Vagina (tissue), 1 donor: ENCODE measurements around a stretch of chr10.

- PRO-cap: no peak
- RAMPAGE, long total RNA: no peak
These were observed 10.7 kb upstream of the FRAT1 start for GRCh38 chr10:97308237-97308871.

GRCh38 chr10:97321798-97322463 lies 2.9 kb downstream of the FRAT1 start:
- PRO-cap: no peak
- RAMPAGE, long total RNA: no peak

DNA sequence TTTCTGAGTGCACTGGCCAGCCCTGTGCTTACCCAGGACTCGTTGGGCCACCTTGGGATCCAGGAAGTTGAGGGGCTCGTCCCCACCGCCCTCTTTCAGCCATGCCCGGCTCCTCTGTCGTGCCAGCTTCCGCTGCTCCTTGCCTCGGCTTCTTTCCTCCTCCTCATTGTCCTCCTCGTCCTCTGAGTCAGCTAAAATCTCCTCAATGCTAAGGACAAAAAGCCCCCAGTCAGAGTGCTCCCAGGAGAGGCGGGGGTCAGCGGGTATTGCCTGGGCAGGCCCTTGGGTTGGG lies 31.8 kb upstream of the FRAT2 start:
- PRO-cap: no peak
- RAMPAGE, long total RNA: no peak

- PRO-cap: no peak
- RAMPAGE, long total RNA: no peak
These were observed 6.3 kb downstream of the PGAM1 start for GRCh38 chr10:97432208-97432730.

DNA sequence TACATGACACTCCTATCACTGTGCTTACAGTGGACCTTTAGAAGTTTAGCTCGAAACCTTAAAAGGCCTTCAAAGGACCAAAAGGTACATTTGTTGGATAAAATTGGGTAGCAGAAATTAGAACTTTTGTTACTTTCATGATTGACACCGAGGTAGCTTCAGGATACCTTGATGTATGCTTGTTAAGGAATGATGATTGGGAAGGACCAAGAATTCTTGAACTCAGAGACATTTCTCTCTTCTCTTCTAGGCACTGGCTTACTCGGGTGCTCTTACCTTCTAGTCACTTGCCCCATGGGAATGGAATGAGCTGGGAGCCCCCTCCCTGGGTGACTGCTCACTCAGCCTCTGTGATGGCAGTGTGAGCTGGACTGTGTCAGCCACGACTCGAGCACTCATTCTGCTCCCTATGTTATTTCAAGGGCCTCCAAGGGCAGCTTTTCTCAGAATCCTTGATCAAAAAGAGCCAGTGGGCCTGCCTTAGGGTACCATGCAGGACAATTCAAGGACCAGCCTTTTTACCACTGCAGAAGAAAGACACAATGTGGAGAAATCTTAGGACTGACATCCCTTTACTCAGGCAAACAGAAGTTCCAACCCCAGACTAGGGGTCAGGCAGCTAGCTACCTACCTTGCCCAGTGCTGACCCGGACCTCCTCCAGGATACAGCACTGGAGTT lies 10.7 kb downstream of the ZDHHC16 start:
- PRO-cap: no peak
- RAMPAGE, long total RNA: no peak

- PRO-cap: bidirectional peak, plus-strand start at chr10:97499662, minus-strand start at chr10:97499500; bidirectional peak, plus-strand start at chr10:97499702, minus-strand start at chr10:97499716; unidirectional peak, minus-strand start at chr10:97499946
- RAMPAGE, long total RNA: no peak
These were observed 791 bp downstream of the UBTD1 start for GRCh38 chr10:97499273-97500157.

- PRO-cap: no peak
- RAMPAGE, long total RNA: no peak
These were observed 11.5 kb upstream of the ANKRD2 start for GRCh38 chr10:97560795-97561681.

DNA sequence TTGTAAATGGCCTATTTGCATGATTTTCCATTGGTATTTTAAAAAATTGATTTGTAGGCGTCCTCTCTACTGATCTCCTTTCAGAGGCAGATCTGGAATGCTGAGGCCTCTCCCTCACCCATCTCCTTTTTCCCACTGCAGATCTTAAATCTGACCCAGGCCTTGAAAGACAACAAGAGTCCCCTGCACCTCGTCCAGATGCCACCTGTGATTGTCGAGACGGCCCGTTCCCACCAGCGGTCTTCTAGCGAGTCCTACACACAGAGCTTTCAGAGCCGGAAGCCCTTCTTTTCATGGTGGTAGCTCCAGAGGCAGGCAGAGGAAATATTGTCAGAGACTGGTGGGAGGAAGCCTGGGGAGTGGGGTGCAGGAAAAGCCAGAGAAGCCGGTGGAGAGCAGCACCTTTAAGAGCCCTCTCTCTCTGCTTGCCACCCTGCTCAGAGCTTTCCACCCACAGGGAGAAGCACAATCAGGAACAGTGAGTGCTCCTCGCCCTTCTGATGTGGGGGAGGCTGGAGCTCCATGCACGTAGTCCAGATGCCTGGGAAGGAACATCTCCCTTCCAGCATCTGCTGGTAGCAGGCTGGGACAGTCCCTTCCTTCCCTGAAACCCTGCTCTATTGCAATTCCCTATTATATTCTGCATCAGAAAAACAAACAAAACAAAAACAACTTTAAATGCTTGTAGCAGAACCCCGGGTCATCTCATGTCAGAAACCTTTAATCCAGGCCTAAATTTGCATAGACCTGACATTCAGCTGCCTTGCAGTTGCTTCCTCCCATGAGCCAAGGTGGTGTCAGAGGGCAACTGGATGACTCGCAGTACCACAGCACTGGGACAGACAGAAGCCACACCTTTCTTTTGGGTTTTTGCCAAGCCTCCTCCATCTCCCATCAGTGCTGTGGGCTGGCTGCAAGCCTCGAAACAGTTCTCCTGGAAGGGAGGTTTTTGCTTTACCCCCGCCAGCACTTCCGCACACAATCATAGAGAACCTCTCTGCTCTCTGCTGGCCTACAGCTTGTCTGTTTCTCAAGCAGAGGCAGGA lies 13.3 kb downstream of the AVPI1 start:
- PRO-cap: bidirectional peak, plus-strand start at position 565 of the sequence, minus-strand start at position 455 of the sequence
- RAMPAGE, long total RNA: no peak

DNA sequence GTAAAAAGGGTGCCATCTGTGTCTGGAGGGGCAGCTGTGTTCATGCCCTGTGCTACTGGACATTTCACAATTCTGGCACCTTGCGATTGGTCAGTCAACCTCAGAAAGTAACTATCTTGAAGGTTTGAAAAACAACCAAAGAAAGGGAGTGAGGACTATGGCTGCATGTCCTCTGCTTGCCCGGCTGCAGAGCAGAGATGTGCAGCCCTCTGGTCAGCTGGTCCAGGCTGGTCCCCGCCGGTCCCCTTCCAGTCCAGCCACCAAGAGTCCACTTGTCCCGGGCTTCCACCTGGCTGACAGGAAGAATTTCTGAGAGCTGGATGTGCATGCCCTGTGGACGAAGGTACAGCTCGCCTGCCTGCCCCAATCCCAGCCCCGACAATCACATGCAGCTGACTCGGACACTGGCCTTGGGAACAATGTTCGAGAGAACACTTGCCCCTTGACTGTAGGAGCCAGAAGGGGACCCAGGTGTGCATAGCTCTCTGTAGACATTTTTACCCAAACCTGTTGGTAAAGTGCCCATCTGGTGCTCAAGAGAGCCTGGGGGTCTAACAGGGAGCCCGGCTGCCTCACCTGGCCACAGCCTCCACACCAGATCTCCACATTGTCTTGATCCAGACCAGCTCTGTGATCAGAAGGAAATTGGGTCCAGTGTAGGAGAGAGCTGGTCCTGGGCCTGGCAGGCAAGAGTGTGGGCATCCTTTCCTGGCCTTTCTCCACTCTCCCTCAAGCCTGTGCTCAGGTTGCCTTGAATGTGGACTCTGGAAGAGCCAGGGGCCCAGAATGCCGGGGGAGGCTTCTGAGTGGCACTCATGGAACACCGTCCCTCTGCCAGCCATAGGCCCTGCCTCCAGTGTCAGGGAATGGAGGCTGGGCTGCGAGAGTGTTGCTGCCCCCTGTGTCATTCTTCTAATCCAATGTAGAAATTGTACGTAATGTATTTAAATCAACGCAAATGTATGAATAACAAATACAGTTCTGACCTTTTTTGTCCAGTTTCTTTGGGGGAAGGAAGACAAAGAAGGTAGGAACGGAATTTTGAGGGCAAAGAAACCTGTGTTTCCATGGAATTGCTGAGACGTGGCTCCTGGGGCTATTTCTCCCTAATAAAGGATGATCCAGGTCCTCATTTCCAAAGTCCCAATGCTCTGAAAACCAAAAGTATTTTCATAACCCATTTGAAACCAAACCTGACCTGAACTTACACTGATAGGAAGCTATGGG lies 11.6 kb downstream of the AVPI1 start:
- PRO-cap: no peak
- RAMPAGE, long total RNA: no peak

- PRO-cap: no peak
- RAMPAGE, long total RNA: no peak
These were observed 5.0 kb downstream of the AVPI1 start for GRCh38 chr10:97681956-97682519.

DNA sequence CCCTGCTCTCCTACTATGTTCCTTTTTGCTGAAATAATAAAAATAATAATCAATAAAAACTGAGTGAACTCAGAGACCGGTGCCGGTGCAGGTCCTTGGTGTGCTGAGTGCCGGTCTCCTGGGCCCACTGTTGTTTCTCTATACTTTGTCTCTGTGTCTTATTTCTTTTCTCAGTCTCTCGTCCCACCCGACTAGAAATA lies 13.0 kb upstream of the MARVELD1 start:
- PRO-cap: no peak
- RAMPAGE, long total RNA: no peak

DNA sequence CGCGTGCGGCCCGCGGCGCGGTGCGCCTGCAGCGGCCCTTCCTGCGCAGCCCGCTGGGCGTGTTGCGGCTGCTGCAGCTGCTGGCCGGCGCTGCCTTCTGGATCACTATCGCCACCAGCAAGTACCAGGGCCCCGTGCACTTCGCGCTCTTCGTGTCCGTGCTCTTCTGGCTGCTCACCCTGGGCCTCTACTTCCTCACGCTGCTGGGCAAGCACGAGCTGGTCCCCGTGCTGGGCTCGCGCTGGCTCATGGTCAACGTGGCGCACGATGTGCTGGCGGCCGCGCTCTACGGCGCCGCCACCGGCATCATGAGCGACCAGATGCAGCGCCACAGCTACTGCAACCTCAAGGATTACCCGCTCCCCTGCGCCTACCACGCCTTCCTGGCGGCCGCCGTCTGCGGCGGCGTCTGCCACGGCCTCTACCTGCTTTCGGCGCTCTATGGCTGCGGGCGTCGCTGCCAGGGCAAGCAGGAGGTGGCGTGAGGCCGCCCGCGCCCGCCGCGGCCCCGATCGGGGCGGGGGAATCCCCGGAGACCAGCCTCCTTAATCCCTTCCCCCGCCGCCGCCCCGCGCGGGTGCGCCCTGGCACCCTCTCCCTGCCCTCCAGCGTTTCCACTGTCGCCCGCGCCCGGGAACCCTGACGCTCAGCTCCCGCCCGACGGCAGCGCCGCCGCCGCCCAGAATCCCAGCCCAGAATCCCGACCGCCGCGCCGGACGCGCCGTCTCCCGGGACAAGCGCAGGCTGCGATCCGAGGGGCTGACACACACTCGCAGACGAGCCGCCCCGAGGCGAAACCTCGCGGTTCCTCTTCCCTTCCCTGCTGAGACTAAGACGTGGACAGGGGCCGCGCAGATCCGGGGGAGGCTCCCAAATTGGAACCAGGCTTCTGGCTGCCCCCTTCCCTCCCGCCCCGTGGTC lies 644 bp downstream of the MARVELD1 start:
- PRO-cap: bidirectional peak, plus-strand start at position 319 of the sequence, minus-strand start at position 189 of the sequence; bidirectional peak, plus-strand start outside the sequence, minus-strand start at position 519 of the sequence
- RAMPAGE, long total RNA: start-site peak on the minus strand centred at position 499 of the sequence, 42 bp wide, 5 reads

DNA sequence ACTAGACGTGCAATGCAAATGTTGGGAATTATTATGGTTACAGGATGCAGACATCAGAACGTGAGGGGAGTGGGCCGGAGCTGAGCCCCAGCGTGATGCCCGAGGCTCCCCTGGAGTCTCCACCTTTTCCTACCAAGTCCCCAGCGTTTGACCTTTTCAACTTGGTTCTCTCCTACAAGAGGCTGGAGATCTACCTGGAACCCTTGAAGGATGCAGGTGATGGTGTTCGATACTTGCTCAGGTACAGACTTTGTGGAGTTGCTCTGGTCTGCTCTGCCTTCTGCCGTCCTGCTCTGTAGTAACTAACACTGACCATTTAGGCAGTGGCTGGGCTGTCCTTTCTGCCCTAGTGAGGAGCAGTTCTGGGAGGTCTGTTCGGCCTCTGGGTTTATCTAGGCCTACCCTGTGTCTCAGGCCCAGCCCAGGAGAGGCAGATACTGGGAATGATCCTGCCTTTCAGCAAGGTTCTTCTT lies 1.5 kb downstream of the ZFYVE27 start:
- PRO-cap: no peak
- RAMPAGE, long total RNA: no peak

- PRO-cap: unidirectional peak, minus-strand start at chr10:98135154
- RAMPAGE, long total RNA: start-site peak on the plus strand at chr10:98134875-98134967, 8 reads
These were observed 438 bp downstream of the R3HCC1L start for GRCh38 chr10:98134722-98135467.

GRCh38 chr10:98268867-98269138 lies 809 bp upstream of the LOXL4 start:
- PRO-cap: no peak
- RAMPAGE, long total RNA: no peak

DNA sequence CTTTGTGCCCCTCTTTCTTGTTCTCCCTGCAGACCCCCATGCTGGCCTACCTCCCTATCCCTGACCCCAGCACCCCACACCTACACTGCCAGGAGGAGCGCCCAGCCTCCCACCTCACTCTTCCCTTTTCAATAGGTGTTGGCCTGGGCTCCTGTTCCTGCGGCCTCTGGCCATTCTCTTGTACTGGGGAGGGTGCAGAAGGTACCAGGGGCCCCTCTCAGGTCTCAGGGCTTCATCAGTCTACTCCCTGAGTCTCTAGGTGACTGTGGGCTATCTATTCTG lies 32.6 kb upstream of the LOXL4 start:
- PRO-cap: unidirectional peak, plus-strand start at position 90 of the sequence
- RAMPAGE, long total RNA: no peak

DNA sequence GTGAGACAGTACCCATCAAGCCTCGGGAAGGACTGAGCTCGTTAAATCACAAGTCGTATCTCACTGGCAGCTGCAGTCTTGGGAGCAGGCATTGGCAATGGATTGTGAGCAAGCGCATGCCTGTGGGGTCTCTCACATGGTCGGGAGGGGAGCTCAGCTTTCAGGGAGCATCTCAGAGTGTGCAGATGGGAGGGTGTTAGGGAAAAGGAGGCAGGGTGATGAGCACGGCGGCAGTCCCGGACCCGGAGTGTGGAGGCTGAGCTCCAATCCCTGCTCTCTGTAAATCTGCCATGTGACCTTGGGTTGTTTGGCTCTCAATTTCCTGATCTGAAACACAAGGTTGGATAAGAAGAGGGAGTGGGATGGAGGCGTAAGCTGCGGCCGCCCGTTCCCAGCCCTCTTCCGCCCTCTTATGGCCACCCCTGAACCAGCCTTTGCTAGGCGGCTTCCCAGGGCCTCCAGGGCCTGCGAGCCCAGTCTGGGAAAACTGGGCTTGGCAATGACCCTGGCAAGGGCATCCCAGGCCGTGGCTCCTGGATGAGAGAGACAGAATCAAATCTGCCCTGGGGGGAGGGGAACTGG lies 41.4 kb upstream of the LOXL4 start:
- PRO-cap: bidirectional peak, plus-strand start at position 347 of the sequence, minus-strand start at position 249 of the sequence
- RAMPAGE, long total RNA: no peak

DNA sequence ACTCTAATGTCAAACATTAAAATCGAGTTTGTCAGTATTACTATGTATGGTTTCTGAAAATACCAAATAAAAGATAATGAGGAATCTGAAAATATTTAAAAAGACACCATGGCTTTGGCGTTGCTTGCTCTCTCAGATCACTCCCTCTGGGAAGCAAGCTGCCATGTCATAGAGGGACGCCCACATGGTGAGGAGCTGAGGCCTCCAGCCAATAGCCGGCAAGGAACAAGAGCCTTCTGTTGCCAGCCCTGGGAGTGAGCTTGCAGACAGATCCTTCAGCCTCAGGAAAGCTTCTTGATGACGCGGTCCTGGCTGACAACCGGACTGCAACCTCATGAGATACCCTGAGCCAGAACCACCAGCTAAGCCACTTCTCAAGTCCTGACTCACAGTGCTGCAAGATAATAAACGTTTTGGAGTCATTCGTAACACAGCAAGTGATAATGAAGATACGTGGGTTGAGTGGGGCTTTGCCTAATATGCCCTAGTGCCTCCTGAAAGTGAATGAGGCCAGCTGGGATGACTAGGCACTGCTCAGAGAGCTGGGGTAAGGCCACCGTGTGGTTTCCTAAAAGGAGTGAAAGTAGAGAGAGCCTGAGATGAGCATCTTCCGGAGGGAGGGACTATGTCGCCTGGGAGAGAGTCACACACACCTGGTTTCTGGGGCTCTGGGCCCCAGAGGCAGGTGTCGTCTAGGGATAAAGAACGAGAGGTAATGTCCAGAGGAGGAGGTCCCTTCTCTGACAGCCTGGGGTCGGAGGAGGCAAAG lies 53.8 kb downstream of the PYROXD2 start:
- PRO-cap: bidirectional peak, plus-strand start at position 537 of the sequence, minus-strand start at position 256 of the sequence
- RAMPAGE, long total RNA: no peak

DNA sequence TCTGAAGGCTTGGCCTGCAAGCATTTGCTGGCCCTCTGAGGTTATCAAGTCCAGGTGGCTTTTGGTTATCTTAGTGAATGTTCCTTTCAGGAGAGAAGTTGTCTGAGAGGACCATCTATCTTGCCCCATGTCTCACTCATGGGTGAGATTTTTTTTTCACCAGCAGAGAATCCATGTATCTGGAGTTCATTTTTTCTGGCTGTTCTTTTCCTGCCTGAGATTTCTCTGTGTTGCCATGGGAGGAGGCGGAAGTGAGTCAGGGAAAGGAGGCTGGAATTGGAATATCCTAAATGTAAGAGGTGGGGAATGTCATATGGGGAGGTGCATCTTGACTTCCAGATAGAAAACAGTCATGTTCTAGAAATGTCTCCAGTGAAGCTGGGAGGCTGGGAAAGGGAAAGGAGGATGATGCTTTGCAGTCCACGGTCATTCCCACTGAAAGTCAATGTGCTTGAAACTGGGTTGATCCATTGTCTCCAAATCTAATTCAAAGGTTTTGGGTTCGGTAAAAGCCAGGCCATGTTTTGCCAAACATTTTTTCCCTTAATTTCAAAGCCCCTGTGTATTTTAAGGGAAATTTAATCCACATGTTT lies 39.7 kb upstream of the HPS1 start:
- PRO-cap: no peak
- RAMPAGE, long total RNA: no peak

DNA sequence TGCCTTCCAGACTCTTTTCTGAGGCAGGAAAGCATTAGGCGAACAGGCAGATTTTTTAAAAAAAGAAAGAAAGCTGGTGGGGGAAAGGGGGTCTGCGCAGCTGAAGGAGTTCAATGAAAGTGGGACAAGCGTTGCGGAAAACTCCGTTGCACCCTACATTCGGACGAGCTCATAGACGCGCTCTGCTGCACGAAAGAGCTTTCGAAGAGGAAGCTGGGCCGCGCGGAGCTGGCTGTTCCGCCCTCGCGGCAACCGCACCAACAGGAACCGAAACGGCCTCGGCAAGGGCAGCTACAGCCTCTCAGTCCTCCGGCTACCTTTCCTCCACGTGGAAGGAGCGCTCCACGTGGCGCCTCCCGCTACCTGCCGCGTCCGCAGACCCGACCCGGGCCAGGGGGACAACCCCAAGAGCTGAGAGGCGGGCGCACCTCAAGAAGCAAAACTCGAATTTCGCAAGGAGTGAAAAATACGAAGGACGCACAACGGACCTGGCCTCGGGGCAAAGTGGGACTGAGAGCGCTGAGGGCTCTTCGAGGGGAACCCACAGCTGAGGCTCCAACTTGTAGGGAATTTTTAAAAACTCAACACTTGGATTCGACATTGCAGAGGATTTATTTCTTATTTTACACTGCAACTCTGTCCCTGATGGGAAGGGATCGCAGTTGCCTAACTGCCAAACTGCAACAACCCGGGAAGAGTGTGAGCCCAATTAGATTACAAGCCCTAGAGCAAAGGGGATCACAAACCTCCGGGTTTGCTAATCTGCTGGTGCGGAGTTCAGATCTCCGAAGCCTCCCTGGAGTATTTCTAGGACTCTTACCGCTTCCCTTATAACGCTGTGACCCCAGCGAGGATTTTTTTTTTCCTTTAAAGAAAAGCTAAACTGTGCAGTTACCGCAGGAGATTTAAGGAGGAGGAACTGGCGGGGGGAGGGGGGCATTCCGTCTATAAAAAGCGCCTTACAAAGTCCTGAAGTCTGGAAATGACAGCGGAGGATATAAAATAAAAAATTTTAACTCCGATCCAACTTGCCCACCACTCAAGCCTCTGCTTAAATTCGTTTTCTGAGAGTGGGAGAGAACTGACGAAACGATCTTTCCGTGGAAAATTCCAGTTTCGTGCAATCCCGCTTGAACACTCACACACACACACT lies 1.3 kb downstream of the HPSE2 start:
- PRO-cap: unidirectional peak, plus-strand start at position 204 of the sequence; unidirectional peak, plus-strand start at position 270 of the sequence
- RAMPAGE, long total RNA: no peak